ENCODE data around the genes ATG2A and SYVN1.

DNA sequence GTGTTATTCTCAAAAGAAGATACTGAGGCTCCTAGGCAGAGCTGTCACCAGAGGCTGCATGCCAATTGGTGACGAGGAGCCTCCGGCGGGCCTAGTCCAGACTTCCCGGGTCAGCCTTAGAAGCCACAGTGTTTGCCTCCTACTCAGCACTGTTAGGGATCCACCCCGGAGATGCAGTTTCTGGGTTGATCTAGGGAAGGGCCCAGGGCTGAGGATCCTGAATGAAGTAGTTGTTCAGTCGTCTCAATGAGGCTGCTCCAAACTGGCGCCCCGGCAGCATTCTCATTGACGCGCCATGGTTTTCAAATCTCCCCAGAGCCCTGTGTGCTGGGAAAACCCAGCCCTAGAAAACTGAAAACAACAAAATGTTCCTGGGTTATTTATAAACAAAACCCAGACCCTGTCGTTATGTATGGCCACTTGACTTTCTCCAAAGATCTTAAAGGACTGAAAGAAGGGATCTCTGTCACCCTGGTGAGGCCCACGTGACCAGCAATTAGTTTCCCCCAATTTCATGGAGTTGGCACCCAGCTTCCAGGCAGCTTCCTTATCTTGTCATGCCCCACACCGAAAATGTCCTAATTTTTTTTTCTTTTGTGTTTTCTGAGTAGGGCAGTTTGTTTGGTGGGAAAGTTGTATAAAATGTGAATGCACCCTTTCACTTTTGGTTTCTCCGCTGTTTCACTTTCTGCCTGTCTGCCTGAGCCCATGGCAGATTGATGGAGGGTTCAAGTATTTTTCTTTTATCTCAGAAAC, 2.0 kb upstream of the EHD1 start:
- RRBS: 65% methylated on average over 5 of the region's 14 CpGs

- RRBS: 79% methylated on average over 5 of the region's 33 CpGs
Observed at GRCh38 chr11:64890939-64892106, 12.9 kb upstream of the EHD1 start.

- RRBS: no CpG with 5 or more reads among the region's 16 CpGs
Observed at GRCh38 chr11:64914262-64914774, 2.7 kb downstream of the ATG2A start.

DNA sequence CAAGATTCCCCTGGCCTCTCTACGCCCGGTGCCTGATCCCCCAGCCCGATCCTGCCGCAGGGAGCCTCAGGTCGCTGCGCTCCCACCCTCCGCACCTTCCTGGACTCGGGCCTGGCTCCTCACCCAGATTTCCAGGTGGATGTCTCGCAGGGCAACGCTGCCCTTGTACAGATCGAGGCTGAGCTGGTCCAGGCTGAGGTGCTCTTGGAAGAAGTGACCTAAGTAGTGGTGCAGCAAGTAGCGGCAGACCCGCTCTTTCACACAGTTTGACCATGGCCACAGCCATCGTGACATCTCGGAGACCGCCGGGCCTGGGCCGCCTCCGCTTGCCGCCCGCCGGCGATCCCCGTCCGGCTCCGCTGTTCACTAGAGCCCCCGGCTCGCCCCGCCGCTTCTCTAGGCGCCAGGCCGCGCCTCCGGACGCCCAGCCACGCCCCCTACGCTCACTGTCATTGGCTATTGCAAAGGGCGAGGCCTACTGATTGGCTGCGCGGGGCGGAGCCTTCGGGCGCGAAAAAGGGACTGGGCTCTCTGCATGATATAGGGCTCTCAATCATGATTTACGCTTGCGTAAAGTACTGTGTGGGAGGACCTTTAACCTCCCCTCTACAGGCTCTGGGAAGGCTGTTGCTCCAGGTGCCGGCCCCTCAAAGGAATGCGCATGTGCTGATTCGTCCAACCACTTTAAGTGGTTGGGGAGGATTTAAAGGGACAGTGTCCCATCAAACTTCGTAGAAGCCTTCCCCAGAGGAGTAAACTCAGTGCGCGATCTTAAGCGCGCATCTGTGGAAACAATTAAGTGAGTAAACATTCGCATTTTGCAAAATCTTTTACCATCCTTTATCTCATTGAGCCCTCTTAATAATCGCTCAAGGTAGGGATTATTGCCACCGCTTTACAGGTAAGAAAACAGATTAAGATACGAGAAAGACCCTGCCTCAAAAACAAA, at the start of gene ATG2A:
TSS of gene ATG2A (minus strand) at position 368 of the 949 bp plus-strand sequence.
- RRBS: 1% methylated on average over 10 of the region's 58 CpGs

GRCh38 chr11:64988304-64989213, 8.2 kb downstream of the BATF2 start:
- RRBS: no CpG with 5 or more reads among the region's 9 CpGs

- RRBS: no CpG with 5 or more reads among the region's 12 CpGs
Observed at GRCh38 chr11:64998699-64999801, 2.3 kb upstream of the BATF2 start.

GRCh38 chr11:65047374-65048229, 6.6 kb downstream of the SAC3D1 start:
- RRBS: 10% methylated on average over 16 of the region's 53 CpGs

- RRBS: no CpG with 5 or more reads among the region's 3 CpGs
Observed at GRCh38 chr11:65119850-65120533, 1.9 kb downstream of the FAU start.

- RRBS: under 1% methylated on average over 30 of the region's 68 CpGs
Observed at GRCh38 chr11:65134138-65134929, at the start of gene SYVN1. Gene SYVN1, minus strand, starts transcription at chr11:65134519.

- RRBS: no CpG with 5 or more reads among the region's 10 CpGs
Observed at GRCh38 chr11:65293634-65294417, 20.8 kb upstream of the CDC42EP2 start.

- RRBS: no CpG with 5 or more reads among the region's 16 CpGs
Observed at GRCh38 chr11:65305600-65306406, 8.9 kb upstream of the CDC42EP2 start.

- RRBS: no CpG with 5 or more reads among the region's 7 CpGs
Observed at GRCh38 chr11:65345577-65346115, 8.9 kb upstream of the TIGD3 start.

- RRBS: no CpG with 5 or more reads among the region's 25 CpGs
Observed at GRCh38 chr11:65353608-65354306, 794 bp upstream of the TIGD3 start.

- RRBS: no CpG with 5 or more reads among the region's 10 CpGs
Observed at GRCh38 chr11:65357688-65358466, 3.3 kb downstream of the TIGD3 start.

DNA sequence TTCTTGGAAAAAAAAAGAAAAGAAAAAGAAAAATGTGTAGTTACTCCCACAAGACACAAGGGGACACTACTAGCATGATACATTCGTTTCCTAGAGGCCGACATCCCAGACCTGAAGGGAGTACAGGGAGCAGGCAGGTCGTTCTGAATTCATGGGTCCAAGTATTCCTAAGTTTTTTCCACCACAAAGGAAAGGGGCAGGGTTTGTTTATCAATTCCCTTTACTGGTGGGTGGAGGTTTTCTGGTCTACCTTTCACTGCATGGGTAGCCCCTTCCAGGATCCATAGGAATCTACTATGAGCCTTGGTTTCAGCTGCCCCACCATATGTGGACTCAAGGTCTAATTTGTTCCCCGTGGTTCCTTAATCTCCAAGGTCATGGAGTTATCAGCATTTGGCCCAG, 11.8 kb downstream of the TIGD3 start:
- RRBS: no CpG with 5 or more reads among the region's 4 CpGs

DNA sequence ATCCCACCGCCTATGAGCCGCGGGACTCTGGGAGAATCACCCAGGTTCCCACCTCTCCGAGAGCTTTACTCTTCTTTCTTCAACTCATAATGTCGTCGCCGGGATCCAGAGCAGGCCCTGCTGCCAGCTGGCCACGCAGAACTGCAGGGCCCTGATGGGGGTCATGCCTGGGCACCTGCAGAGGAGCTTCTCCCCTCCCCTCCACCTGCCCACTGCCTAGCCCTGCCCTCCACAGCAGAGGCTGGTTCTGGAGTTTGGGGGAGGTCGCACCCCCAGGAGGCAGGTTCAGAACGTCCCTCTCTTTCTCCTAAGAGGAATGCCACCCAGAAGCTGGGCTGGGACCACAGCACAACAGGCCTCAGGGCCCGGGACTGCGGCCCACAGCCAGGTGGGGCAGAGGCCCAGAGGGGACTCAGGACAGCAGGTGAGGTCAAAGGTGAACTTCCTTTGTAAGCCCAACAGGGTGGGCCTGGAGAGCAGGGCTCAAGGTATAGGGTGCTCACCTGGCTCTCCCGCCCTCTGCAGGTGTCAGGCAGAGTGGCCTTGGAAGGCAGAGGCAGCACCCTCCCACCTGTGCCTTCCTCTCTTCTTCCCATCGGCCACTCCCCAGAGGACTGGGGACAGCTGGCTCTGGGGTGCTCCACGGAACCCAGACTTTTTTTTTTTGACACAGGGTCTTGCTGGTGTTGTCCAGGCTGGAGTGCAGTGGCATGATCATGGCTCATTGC, 1.8 kb downstream of the SLC25A45 start:
- RRBS: 87% methylated on average over 6 of the region's 15 CpGs

DNA sequence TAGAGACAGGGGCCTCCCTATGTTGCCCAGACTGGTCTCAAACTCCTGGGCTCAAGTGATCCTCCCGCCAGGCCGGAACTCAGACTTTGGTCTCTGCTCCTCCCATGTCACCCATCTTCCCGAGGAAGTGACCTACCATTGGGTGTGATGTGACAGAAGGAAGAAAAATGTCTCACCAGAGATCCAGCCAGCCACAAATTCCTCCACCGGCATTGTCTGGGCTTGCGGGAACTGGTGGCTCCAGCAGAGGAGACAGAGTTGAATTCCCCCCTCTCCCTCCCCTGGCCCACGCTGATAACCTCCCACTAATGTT, 751 bp downstream of the SLC25A45 start:
- RRBS: no CpG with 5 or more reads among the region's 6 CpGs

DNA sequence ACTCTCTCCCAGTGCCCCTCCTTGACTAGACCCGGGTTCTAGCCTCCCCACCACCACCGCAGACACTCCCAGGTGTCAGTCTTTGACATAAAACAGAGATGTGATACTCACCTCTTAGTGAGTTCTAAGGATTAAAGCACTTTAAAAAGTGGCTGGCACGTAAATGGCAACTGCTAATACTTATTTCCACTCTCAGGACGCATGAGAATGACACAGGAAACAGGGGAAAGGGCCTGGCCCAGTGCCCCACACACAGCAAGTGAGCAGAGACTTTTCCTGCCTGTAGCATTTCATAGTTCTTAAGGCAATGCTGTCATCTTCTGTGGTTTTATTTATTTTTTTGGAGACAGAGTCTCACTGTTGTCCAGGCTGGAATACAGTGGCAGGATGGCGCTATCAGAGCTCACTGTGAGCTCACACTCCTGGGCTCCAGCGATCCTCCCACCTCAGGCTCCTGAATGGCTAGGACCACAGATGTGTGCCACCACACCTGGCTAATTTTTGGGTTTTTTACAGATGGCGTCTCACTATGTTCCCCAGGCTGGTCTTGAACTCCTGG, 2.0 kb upstream of the FRMD8 start:
- RRBS: no CpG with 5 or more reads among the region's 7 CpGs

DNA sequence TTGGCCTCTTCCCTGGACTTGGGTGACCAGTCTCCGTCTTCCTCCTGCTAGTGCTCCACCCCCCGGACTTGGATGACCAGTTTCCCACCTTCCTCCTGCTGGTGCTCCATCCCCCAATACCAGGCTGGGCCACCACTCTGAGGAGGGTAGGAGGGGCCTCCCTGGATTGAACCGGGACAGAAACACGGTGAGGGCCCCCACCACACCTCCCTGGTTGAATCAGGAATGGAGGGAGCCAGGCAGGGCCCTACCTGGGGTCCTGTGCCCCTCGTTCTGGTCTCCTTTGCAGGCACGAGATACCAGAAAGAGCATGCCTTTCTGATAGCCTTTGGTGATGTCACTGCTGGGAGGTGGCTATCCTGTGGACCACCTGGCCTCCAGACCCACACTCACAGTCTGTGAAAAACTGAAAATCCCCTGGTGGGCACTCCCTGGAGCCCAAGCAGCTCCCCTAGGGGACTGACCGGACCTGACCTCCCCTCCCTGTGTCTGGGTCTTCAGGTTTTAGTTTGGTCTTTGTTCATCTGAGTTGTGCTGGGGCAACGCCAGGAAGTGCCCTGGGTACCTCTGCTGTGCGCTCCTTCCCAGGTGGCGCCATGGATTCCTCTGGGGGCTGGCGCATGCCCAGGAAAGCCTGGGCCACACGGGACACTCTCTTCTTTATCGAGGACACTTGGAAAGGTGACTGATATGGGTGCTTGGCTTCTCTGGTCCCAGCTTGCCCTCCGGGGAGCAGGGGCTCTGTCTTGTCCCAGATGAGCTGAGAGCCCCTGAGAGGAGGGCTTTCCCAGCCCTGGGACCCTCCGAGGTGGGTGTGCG, 25.6 kb downstream of the FRMD8 start:
- RRBS: 57% methylated on average over 2 of the region's 16 CpGs

- RRBS: no CpG with 5 or more reads among the region's 11 CpGs
Observed at GRCh38 chr11:65415482-65416394, 29.3 kb downstream of the FRMD8 start.

Measured in hTERT-HM (cell line).